NB4 (cell line): ENCODE measurements around a stretch of chr1.

GRCh38 chr1:183433691-183434167 lies 15.5 kb upstream of the NMNAT2 start:
- RRBS: no CpG with 5 or more reads among the region's 1 CpG

DNA sequence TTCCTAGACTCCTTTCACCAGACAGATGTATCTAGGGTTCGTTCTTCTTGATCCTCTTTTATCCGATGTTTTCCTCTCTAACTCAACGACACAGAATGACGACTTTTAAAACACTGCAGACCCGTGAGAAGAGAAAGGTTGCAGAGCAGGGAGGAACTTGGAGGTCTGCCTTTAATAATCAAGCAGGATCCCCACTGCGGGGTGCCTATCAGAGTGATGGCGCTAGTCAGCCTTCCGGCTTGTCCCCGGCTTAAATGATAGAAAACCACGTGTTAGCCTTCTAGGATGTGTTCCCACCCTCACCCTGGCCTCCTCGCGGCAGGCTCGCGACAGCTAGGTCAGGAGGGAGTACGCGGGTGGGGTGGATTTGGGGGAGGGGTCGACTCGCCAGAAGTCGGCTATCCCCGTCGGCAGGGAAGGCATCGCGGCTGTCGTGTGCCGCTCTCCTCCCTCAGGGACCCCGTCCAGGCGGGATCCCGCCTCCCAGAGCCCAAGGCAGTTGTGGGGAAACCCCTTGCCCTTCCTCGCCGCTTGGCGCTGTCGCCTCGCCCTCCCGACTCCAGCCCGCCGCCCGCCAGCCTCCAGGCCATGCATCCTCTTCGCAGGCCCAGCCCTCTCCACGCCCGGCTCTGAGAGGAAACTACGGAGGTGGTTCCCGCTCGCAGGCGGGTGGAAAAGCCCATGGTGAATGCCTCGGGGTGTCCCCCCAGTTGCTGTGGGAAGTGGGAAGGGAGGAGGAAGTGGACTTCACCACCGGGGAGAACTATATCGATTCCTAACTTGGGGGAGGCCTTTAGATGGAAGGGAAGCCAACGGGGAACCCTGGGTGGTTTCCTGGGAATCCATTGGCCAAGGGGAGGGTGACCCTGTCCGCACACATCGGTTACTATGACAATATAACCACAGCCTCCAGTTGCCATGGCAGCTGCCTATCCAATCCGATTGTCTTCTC lies 1.1 kb upstream of the SMG7 start:
- RRBS: no CpG with 5 or more reads among the region's 51 CpGs

- RRBS: under 1% methylated on average over 6 of the region's 17 CpGs
These were observed 487 bp upstream of the SMG7 start for GRCh38 chr1:183471855-183472169.

GRCh38 chr1:183600493-183601118 lies 10.3 kb upstream of the NCF2 start:
- RRBS: no CpG with 5 or more reads among the region's 4 CpGs

DNA sequence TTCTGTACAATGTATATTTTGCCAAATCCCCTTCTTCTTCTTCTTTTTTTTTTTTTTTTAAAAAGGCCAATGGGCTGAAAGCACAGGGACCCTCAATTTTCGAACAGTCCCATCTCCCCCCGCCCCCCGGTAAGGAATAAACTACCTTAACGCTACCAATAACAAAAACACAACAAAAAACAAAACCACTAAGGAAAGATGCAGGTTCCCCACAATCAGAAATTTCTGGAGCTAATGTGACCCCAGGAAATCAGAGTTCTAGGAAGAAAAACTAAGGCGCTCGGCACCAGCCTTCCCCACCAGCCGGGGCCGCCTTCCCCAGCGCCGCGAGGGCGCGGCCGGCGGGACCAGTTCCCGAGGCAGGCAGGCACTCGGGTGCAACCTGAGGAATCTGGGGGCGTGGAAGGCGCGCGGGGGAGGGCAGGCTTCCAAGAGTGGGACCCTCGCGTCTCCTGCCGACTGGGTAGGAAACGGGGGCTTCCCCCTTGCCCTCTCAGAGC lies 661 bp downstream of the ARPC5 start:
- RRBS: 1% methylated on average over 8 of the region's 25 CpGs

DNA sequence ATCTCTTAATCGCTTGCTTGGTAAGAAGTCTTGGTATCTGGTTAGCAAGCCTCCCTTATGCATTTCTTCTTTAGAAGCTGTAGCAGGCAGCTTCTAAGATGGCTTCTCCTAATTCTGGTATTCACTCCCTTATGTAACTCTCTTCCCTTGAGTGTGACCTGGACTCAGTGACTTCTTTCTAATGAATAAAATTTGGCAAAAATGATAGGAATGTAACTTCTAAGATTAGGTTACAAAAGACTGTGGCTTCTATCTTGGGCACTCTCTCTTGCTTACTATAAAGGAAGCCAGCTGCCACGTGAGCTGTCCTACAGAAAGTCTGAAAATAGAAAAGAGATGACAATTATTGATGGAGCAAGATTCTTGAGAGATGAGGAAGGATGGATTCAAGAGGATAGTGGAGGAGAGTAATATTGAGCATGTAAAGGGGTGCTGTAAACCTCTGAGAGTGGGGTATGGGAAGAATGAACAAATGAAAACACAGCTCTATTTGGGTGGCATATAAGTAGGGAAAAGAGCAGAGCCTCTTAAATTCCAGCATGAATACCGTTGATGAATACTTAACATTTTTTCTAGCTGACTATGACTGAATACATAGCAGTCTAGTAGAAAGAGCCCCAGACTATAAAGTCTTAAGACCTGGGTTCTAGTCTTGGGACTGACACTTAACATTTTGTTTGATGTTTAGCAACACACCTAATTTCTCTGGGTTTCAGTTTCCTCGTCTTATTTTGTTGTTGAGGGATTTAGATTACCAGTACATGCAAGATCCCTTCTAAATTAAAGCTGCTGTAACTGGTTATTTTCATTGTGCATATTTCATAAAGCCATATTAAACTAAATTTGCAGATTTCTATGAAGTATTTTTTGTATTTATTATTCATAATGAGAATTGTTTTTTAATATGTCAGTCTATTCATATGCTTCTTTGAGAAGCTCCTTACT lies 5.6 kb downstream of the TSEN15 start:
- RRBS: no CpG with 5 or more reads among the region's 4 CpGs

DNA sequence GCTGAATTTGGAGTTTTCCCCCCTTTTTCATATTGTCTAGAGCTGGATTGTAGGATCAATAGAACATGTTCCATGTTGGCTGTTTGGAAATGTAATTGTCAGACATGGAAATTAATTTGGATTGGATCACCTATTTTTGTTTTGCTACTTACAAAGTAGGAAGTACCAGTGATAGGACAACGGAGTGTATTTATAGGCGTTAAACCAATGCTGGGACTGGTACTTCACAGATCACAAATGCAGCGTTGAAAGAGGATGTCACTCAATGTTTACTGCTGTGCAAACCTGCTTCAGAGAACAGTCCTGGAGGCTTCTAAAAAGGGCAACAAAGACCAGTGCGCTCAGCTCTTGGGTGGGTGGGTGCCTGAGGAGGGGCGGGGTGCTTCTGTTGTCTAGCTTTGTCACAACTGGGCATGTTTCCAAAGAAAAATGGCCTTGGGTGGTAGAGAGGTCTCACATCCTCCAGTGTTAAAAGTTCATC lies 2.1 kb downstream of the C1orf21 start:
- RRBS: no CpG with 5 or more reads among the region's 5 CpGs

DNA sequence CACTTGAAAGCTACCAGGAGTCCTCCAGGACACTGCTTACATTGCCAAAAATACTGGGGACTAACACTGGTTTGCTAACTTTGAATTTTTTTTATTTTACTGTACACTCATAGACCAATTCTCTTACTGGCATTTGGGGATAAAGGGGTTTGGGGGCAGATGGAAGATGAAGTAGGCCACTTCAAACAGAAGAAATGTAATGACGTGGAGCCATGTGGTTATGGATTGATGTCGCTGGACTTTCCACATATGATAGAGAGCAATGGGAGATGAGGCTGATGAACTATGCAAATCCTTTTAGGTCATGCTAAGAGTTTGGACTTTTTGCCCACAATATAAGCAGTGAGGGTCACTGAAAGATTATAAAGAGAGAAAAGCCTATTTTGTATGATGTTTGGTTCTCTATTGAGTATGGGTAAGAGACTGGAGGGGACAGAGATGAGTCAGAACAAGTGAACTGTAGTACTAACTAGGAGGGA lies 9.1 kb downstream of the C1orf21 start:
- RRBS: no CpG with 5 or more reads among the region's 2 CpGs

- RRBS: no CpG with 5 or more reads among the region's 6 CpGs
These were observed 38.9 kb downstream of the C1orf21 start for GRCh38 chr1:184425621-184426275.

- RRBS: no CpG with 5 or more reads among the region's 7 CpGs
These were observed 95.3 kb downstream of the C1orf21 start for GRCh38 chr1:184481998-184482635.

DNA sequence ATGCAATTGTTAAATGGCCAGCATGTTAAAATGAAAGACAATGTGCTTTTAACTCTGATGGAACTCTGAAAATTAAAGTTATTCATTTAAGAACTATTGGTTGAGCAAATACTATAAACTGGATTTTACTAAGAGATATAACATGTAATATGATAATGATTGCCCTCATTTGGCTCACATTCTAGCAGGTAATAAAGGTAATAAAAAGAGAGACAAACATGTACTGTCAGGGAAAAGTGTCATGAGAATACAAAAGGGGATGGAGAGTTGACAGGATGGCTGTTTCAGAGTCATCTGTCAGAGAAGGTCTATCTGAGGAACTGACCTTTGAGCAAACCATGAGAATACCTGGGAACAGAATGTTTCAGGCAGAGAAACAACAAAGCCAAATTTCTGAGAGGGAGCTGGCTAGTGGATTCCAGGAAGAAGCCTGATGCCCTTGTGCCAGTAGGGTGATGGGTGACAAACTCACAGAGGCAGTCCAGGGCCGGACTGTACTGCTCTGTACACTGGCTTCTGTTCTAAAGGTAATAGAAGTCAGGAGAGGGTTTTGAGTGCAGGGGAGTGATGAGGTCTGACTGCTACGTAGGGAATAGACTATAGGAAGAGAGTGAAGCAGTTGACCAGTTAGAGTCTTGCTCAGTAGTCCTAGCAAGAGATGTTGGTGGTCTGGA lies 107.1 kb downstream of the C1orf21 start:
- RRBS: no CpG with 5 or more reads among the region's 2 CpGs

GRCh38 chr1:184518548-184519504 lies 132.0 kb downstream of the C1orf21 start:
- RRBS: no CpG with 5 or more reads among the region's 5 CpGs

- RRBS: no CpG with 5 or more reads among the region's 7 CpGs
These were observed 133.7 kb downstream of the EDEM3 start for GRCh38 chr1:184620935-184621418.

DNA sequence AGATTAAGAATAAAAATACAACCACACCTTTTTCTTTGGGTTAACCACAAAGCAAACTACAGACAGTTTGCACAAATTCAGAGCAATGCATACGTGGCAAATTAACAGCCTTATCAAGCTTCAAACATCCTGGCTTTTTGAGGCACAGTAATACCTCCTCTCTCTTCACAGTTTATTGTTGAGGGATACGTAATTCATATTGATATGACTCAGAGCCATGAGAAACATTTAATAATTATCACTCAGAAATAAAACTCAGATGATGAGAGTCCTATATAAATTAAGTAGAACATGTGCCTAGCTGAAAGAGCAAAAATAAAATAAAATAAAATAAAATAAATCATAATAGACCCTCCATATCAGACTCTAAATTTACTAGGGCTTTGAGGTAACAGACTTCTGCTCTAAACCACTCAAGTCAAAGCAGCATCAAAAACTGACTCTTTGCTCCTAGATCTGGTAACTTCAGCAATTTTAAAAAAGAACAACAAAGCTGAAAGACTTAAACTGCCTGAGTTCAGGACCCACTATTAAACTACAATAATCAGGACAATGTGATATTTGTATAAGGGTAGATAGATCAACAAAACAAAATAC lies 11.4 kb downstream of the EDEM3 start:
- RRBS: no CpG with 5 or more reads among the region's 2 CpGs

GRCh38 chr1:184771085-184771796 lies 16.6 kb upstream of the EDEM3 start:
- RRBS: no CpG with 5 or more reads among the region's 8 CpGs

DNA sequence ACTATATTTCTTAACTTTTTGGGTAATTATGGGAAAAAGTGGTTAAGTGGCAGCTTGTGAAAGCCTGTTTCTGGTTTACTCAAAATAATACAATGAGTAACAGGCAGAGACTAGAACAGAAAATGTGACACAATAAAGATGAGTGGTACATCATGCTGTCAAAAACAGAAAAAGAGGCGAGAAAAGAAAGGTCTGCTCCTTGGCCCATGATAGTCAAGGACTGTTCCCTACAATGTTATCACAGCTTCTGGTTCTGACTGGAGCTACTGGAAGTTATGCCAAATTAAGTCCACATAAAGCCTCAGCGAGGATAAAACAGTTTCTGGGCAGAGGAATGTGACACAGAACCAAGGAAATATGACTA lies 92.1 kb downstream of the NIBAN1 start:
- RRBS: no CpG with 5 or more reads among the region's 2 CpGs

GRCh38 chr1:185054096-185054743 lies 8.9 kb downstream of the RNF2 start:
- RRBS: 92% methylated on average over 2 of the region's 28 CpGs

- RRBS: no CpG with 5 or more reads among the region's 2 CpGs
These were observed 19.1 kb downstream of the IVNS1ABP start for GRCh38 chr1:185297994-185298383.

- RRBS: 12% methylated on average over 5 of the region's 45 CpGs
These were observed 653 bp upstream of the IVNS1ABP start for GRCh38 chr1:185317376-185318415.